Prostate gland (tissue), 2 donors: ENCODE measurements around the genes SNX33 and ISL2.

- PRO-cap: bidirectional peak, plus-strand start at chr15:75647908, minus-strand start at chr15:75647665
- RAMPAGE, long total RNA, 2 experiments: no peak in any of the 2 experiments
Observed at GRCh38 chr15:75647621-75648144, at the start of gene SNX33. Gene SNX33 (plus strand): TSS chr15:75647912.

DNA sequence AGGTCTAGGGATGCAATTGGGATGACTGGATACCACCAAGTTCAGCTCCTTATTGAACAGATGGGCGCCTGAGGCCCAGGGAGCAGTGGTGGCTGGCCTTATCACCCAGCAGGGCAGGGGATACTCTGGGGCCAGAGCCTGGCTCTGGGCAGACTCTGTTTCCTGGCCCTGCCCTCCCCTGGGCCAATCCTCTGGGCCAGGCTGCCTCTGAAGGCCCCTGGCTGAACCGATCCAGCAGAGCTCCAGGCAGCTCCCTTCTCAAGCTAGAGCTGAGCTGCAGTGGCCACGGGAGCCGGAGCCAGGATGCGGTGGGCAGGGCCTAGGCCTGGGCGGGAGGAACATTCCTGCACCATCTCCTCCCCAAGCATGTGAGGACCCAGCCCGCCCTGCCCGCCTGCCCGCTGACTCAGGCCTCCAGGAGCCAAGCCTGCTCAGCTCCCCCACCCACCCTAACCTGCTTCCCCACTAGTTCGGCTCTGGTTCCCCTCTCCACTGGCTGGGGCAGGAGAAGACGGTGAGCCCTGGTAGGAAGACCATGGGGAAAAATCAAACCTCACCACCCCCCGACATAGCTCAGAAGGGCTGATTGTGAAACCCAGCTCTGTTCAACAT lies 13.3 kb downstream of the SNX33 start:
- PRO-cap: bidirectional peak, plus-strand start at position 468 of the sequence, minus-strand start at position 271 of the sequence
- RAMPAGE, long total RNA, 2 experiments: no peak in any of the 2 experiments

DNA sequence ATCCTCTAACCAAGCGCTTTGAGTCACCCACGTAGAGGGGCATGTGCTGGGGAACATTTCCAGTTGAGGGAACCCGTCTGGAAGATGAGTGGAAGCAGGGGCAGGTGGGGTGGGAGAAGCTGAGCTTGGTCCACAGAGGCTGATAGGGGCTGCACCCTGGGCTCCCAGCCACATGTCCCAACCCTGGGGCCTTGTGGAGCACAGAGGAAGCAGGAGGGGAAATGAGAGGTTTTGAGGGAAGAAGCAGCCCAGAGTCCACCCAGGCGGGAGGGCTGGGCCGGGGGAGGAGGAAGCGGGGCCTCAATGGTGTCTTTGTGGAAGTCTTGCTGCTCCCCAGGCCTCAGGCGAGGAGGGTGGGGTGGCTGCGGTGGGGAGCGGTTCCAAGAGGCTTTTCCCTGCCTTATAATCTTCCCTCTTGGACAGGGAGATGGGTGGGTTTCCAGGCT lies 13.2 kb downstream of the CSPG4 start:
- PRO-cap: no peak
- RAMPAGE, long total RNA, 2 experiments: no peak in any of the 2 experiments

- PRO-cap: no peak
- RAMPAGE, long total RNA, 2 experiments: no peak in any of the 2 experiments
Observed at GRCh38 chr15:75731631-75732265, 7.9 kb downstream of the ODF3L1 start.

GRCh38 chr15:76140456-76140688 lies 80.6 kb downstream of the TMEM266 start:
- PRO-cap: no peak
- RAMPAGE, long total RNA, 2 experiments: no peak in any of the 2 experiments

GRCh38 chr15:76310444-76310902 lies 796 bp downstream of the ETFA start:
- PRO-cap: no peak
- RAMPAGE, long total RNA, 2 experiments: no peak in any of the 2 experiments

GRCh38 chr15:76335809-76337046 lies at the start of gene ISL2:
Gene ISL2 (plus strand): TSS chr15:76336773.
- PRO-cap: bidirectional peak, plus-strand start at chr15:76336801, minus-strand start at chr15:76336478
- RAMPAGE, long total RNA, 2 experiments: no peak in any of the 2 experiments

DNA sequence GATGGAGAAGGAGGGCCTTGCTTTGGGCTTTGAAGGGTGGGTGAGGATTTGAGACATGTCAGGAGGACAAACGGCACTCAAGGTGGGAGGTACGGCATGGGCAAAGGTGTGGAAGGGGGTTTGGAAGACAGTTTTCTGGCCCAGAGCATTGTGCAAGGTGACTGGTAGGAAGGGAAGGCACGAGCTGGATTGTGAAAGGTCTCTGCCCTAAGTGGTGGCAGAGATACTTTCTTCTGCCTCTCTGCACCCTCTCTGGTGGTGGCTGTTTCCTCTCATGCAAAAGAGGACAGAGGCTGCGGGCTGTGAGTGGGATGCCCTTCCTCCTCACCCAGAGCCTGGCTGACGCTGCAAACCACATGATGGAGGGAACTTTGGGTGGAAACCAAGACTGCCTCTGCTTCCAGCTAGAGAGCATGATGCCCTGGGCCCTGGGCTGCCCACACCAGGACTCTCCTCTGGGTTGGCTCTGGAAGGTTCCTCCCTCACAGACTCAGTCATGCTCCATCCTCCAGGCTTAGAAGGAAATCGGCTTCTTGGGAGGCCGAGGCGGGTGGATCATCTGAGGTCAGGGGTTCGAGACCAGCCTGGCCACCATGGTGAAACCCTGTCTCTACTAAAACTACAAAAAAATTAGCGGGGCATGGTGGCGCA lies 8.1 kb downstream of the PSTPIP1 start:
- PRO-cap: no peak
- RAMPAGE, long total RNA, 2 experiments: no peak in any of the 2 experiments

GRCh38 chr15:77034884-77035271 lies 36.0 kb downstream of the TSPAN3 start:
- PRO-cap: no peak
- RAMPAGE, long total RNA, 2 experiments: no peak in any of the 2 experiments

DNA sequence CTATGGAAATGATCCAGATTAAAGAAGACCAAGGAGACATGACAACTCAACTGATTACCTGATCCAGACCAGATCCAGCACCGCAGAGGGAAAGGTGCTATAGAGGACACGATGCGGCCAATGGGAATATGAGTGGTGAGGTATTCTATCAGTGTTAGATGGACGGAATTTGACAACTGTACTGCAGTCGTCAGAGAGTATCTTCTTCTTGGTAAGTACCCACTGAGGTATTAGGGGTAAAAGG lies 27.4 kb downstream of the TSPAN3 start:
- PRO-cap: no peak
- RAMPAGE, long total RNA, 2 experiments: no peak in any of the 2 experiments

DNA sequence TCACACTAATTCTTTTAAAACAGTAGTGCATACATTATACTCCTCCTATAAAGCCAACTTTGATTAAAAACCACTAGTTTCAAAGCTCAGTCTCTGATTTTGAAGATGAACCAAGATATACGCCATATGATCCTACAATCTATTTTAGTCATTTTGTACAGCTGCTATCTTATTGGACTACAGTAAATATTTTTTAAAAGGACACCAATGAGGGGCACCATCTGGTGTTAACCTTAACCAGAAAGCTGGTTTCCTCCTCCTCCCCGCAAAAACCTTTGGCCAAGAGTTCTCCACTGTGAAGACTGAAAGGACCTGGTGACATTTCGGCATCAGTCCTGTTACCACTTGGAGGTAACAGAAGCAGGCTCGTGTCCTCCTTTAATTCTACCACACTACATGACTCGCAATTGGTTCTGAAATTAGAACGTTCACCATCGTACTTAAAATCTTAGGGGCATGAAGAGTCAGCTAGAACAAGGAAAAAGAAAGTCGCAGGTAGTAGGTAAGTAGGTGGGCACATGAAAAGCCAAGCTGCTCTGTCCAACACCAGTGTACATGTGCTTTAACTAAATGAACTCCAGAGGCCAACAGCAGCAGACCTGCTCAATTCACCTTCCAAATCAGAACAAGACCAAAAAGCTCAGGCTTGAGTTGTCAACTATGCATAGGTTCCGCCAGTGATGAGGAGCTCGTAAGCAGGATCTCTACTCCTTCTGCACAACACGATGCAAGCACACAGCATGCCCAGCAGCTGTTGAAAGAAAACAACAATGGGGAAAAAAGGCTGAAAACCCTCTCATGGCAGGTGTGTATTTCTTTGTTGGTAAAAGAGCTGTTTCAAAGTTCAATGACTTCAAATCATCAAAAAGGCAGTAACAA lies 24.5 kb downstream of the TSPAN3 start:
- PRO-cap: no peak
- RAMPAGE, long total RNA, 2 experiments: no peak in any of the 2 experiments

- PRO-cap: no peak
- RAMPAGE, long total RNA, 2 experiments: no peak in any of the 2 experiments
Observed at GRCh38 chr15:77052473-77053172, 18.3 kb downstream of the TSPAN3 start.

GRCh38 chr15:77354124-77354712 lies 65.7 kb downstream of the PEAK1 start:
- PRO-cap: no peak
- RAMPAGE, long total RNA, 2 experiments: no peak in any of the 2 experiments

GRCh38 chr15:77372603-77373183 lies 47.2 kb downstream of the PEAK1 start:
- PRO-cap: no peak
- RAMPAGE, long total RNA, 2 experiments: no peak in any of the 2 experiments

DNA sequence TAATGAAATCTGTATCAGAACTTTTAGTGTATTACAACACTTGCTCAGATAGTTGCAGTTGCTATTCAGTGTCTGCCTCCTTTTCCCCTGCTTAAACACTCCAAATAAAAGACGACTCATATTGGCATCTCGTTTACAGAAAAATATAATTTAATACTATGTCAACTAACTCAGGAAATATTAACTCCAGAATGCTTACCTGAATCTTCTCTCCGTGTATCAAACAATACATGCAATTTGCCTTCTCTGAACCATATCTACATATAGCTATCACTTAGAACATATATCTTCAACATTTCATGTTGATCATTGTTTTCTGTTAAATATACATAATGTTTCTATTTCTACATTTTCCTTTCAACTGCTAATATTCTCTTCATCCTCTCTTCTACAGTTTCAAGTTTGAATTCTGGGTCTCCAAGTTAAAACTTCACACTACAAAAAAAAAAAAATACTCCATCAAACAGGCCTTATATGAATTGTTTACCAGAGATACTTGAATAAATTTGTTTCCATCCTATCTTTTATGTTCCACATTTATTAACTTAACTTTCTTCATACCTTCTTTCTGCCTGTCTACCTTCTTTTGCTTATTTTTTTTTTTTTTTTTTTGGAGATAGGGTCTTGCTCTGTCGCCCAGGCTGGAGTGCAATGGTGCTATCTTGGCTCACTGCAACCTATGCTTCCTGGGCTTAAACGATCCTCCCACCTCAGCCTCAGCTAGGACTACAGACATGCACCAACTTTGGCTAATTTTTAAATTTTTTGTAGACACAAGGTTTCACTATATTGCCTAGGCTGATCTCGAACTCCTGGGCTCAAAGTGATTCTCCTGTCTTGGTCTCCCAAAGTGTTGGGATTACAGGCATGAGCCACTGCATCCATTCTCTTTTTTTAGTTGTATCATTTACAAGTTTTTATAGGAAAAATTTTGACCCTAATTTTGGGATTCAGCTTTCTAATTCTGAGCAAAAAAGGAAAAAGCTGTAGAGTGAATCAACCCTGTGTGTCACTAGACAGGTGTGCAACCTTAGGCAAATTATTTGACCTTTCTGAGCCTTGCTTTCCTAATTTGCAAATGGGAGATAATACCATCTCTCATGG lies 31.2 kb downstream of the PEAK1 start:
- PRO-cap: no peak
- RAMPAGE, long total RNA, 2 experiments: no peak in any of the 2 experiments

GRCh38 chr15:77418122-77418624 lies 1.7 kb downstream of the PEAK1 start:
- PRO-cap: unidirectional peak, plus-strand start at chr15:77418515
- RAMPAGE, long total RNA, 2 experiments: no peak in any of the 2 experiments

- PRO-cap: no peak
- RAMPAGE, long total RNA, 2 experiments: no peak in any of the 2 experiments
Observed at GRCh38 chr15:77630669-77632067, 1.5 kb downstream of the LINGO1 start.

GRCh38 chr15:77758584-77759156 lies 126.0 kb upstream of the LINGO1 start:
- PRO-cap: no peak
- RAMPAGE, long total RNA, 2 experiments: no peak in any of the 2 experiments

- PRO-cap: no peak
- RAMPAGE, long total RNA, 2 experiments: no peak in any of the 2 experiments
Observed at GRCh38 chr15:78000640-78001498, 76.6 kb downstream of the TBC1D2B start.

- PRO-cap: no peak
- RAMPAGE, long total RNA, 2 experiments: no peak in any of the 2 experiments
Observed at GRCh38 chr15:78016410-78016795, 61.1 kb downstream of the TBC1D2B start.